Hepatocyte (in vitro differentiated cells and primary cell): ENCODE data around the genes ZSCAN30 and ELP2.

GRCh38 chr18:35050573-35051220 is 9.5 kb downstream of the MAPRE2 start:
- RAMPAGE, long total RNA = no peak
- RRBS = no CpG with 5 or more reads among the region's 3 CpGs

GRCh38 chr18:35083223-35083813 is 42.1 kb downstream of the MAPRE2 start:
- RAMPAGE, long total RNA = no peak
- RRBS = no CpG with 5 or more reads among the region's 5 CpGs

DNA sequence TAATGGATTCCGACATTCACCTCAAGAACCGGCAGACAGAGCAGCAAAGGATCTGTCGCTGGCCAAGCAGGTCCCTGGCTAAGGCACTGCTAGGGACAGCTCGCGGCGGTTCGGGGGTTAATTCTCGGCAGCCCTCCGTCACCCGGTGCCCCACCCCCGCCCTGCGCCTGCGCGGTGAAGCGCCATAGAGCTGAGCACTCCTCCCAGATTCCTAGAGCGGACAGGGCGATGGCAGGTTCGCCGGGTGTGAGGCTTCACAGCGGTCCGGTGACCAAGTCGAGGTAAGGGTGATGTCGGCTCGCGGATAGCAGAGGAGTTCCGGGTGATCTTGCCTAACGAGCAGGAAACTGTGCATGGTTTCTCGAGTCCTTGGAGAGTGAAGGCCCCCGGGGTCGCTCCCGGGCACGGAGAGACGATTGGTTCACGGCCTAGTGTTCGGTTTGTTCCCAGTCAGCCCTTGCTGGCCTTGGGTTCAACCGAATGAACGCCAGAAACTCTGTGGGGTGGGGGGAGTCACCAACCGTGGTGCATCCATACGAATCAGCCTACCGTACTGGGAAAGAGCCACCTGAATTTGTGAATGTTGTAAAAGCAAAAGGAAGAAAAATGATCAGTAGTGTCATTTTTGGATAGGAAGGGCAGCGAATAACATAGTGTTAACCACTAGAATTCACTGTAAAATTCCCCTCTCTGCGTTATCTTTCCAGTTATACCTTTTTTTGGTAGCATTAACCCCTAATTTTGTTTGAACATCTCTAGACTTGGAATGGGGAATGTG is at the start of gene ZSCAN30:
TSS of gene ZSCAN30 (minus strand) at position 119 of the 778 bp plus-strand sequence.
- RAMPAGE, long total RNA = no peak
- RRBS = 2% methylated on average over 23 of the region's 42 CpGs

DNA sequence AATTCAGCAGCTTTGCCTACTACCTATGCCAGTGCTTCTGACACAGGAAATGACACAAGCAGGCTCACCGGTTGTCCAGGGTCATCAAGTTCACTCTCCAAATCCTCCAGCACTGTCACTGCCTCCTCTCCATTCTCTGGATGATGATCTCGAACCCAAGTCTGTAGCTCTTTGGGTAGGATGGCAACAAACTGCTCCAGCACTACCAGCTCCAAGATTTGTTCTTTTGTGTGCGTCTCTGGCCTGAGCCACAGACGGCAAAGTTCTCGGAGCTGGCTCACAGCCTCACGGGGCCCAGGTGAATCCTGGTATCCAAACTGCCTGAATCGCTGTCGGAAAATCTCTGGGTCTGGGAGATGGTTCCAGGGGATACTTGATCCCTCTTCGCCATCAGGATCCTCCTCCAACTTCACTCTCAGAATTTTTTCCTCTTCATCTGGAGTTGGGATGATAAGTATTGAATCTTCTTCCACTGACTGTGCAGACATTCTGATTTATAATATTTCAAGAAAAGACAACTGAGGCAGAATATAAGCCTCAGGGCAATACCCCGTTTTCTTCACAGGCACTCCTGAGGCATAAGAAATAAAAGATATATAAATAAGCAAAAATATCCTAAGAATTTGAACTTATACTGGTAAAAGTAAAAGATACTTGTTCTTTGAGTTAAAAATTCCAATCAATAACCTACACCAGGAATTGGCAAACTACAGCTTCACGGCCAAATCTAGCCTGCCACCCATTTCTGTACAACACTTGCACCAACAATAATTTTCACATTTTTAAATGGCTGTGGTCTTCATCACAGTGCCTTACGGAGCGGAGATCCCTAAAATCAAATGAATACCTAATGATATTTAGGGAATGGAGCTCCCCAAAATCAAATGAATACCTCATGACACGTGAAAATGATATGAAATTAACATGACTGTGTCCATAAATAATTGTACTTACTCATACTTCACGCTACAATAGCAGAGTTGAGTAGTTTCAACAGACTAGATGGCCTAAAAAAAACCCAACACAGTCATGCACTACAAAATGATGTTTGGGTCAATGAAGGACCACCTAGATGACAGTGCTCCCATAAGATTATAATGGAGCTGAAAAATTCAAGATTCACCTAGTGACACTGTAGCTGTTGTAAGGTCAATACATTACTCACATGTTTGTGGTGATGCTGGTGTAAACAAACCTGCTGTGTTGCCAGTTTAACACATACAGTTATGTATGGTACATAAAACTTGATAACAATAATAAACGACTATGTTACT is 3.6 kb downstream of the ZNF24 start:
- RAMPAGE, long total RNA = no peak
- RRBS = no CpG with 5 or more reads among the region's 16 CpGs

DNA sequence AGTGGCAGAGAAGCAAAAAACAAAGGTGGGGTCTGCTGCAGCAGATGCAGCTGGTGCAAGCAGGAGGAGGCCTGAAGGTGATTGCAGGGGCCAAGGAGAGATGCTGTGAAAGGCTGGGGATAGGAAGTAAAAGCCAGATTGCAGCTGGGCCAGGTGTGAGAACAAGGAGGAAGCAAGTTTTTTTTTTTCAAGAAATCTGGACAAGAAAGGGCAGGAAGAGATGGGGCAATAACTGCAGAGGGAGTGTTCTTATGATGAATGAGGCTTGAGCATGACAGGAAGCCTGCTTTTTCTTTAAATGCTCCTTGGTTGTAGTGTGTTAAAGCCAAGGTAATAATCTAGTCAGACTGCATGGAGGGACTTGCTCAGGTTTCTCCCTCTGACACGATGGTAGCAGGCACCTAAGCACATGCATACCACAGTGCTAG is 35.4 kb upstream of the ZNF396 start:
- RAMPAGE, long total RNA = no peak
- RRBS = no CpG with 5 or more reads among the region's 1 CpG

- RAMPAGE, long total RNA = no peak
- RRBS = no CpG with 5 or more reads among the region's 5 CpGs
Observed at GRCh38 chr18:35480034-35481020, 17.4 kb downstream of the INO80C start.

- RAMPAGE, long total RNA = no peak
- RRBS = no CpG with 5 or more reads among the region's 5 CpGs
Observed at GRCh38 chr18:35488162-35488764, 9.5 kb downstream of the INO80C start.

DNA sequence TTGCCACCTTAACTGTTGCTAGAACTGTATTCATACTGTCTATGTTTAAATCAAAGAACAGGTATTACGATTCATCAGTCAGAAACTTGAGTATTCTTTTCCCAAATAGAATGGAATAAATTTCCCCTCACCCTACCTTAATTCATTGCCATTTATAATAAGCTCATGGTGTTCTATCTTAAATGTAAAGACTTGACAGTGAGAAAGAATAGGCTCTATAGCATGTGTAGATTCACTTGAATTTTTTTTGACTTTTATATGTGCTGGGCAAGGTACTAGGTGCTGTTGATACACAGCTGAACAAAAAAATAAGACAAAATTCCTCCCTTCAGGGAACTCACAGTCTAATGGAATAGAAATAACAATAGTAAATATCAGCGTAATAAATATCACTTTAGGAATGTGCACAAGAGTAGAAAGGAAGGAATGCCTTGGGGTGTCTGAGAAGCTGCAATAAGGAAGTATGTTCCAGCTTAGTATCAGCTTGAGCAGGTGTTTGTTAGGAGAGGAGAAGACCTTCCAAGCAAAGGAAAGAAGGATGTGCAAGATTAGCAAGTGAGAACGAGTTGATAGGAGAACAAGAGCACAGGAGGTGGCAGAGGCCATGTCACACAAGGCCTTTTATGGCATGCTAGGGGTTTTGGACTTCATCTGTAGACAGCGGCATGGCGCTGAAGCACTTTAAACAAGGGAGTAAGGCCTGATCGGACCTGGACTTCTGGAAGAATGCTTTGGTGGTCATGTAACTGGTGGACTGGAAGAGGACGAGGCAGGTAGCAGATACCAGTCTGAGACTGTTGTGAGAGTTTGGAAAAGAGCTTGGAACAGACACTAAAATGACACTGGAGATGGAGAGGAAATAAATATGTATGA is 74.7 kb downstream of the GALNT1 start:
- RAMPAGE, long total RNA = no peak
- RRBS = no CpG with 5 or more reads among the region's 7 CpGs

DNA sequence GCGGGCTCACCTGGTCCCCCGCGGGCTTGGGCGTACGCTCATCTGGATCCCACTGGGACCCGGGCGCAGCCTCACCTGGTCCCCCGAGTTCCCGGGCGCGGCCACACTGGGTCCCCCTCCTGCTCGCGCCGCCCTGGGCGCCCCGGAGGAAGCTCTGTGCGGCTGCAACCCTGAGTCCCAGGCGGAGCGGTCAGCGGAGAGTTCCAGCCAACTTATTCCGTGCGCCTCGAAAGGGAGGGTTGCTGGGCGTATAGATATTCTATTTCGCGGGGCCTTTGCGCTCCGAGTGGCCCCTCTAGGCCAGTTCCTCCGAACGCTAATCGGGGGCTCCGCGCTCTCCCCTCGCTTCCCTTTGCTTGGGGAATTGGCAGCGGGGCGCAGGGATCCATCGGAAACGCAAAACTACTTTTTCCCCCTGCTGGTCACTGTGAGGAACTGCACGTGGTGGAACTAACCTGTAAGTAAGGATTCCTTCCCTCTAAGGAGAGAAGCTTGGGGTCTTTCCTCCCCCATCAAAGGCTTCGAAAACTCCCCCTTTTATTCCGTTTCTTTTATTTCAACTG is 22.2 kb upstream of the C18orf21 start:
- RAMPAGE, long total RNA = no peak
- RRBS = 4% methylated on average over 14 of the region's 41 CpGs

DNA sequence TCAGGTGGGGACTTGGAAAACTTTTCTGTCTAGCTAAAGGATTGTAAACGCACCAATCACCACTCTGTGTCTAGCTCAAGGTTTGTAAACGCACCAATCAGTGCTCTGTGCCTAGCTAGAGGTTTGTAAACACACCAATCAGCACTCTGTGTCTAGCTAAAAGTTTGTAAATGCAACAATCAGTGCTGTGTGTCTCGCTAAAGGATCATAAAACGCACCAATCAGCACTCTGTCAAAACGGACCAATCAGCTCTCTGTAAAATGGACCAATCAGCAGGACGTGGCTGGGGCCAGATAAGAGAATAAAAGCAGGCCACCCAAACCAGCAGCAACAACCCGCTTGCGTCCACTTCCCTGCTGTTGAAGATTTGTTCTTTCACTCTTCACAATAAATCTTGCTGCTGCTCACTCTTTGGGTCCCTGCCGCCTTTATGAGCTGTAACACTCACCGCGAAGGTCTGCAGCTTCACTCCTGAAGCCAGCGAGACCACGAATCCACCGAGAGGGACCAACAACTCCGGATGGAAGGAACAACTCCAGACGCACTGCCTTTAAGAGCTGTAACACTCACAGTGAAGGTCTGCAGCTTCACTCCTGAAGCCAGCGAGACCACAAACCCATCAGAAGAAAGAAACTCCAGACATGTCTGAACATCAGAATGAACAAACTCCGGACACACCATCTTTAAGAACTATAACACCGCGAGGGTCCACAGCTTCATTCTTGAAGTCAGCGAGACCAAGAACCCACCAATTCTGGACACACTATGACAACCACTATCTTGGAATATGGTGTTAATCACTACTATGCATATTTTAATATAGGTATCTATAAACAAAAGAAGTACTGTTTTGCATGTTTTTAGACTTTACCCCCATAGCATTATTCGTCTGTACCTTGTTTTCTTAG is 2.7 kb downstream of the RPRD1A start:
- RAMPAGE, long total RNA = no peak
- RRBS = no CpG with 5 or more reads among the region's 22 CpGs

DNA sequence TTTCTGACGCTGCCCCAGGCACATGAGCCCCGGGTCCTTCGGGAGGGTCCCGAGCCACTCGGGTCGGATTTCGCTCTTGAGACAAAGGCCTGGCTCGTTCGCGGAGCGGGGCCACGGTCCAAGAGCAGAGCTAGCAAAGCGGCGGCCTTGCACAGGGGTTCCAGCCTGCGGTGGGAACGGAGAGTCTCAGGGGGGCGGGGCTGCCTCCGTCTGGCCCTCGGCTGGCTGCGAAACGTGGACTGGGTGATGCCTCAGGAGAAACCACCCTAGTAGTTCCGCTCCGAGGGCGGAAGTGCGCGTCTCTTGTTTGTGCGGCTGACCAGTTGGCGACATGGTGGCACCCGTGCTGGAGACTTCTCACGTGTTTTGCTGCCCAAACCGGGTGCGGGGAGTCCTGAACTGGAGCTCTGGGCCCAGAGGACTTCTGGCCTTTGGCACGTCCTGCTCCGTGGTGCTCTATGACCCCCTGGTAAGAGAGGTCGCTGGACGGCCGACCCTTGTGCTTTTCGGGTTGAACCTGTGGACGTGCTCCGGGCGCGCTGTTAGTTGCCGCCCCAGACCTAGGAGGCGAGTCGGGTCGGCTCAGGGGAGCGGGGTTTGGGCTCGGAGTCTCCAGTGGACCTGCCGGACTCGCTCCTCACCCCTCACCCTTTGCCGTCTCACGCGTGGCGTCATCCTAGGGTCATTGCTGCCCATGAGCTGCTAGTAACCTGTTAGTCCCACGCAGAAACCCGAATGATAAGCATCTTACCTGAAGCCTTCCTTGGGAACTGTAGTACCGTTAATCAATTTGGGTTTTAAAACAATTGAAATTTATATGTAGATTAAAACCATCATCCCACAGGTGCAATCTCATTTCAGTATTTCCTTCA is at the start of gene ELP2:
TSS of gene ELP2 (plus strand) at position 297 of the 872 bp plus-strand sequence.
- RAMPAGE, long total RNA = no peak
- RRBS = 1% methylated on average over 9 of the region's 57 CpGs

DNA sequence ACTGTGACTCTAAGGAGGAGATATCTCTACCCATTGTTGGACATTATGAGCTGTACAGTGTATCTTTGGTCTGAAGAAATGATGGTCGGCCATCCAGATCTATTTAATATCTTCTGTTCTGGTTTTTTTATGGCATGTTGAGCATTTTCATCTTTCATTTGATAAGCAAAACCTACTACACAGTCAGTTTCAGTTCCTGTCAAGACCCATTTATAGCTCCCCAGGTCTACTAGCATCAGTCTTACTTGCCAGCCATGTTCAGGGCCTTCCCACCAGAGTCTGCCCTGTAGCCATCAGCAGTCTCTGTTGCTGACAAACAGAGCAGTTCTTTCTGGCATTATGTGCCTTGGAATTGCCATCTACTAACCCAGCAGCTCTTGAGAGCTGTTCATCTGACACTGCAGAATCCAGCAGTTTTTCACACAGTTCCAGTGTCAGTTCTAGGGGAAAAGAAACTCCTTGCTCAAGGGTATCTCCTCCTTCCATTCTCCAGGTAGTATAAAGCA is 20.2 kb downstream of the ELP2 start:
- RAMPAGE, long total RNA = no peak
- RRBS = no CpG with 5 or more reads among the region's 1 CpG

DNA sequence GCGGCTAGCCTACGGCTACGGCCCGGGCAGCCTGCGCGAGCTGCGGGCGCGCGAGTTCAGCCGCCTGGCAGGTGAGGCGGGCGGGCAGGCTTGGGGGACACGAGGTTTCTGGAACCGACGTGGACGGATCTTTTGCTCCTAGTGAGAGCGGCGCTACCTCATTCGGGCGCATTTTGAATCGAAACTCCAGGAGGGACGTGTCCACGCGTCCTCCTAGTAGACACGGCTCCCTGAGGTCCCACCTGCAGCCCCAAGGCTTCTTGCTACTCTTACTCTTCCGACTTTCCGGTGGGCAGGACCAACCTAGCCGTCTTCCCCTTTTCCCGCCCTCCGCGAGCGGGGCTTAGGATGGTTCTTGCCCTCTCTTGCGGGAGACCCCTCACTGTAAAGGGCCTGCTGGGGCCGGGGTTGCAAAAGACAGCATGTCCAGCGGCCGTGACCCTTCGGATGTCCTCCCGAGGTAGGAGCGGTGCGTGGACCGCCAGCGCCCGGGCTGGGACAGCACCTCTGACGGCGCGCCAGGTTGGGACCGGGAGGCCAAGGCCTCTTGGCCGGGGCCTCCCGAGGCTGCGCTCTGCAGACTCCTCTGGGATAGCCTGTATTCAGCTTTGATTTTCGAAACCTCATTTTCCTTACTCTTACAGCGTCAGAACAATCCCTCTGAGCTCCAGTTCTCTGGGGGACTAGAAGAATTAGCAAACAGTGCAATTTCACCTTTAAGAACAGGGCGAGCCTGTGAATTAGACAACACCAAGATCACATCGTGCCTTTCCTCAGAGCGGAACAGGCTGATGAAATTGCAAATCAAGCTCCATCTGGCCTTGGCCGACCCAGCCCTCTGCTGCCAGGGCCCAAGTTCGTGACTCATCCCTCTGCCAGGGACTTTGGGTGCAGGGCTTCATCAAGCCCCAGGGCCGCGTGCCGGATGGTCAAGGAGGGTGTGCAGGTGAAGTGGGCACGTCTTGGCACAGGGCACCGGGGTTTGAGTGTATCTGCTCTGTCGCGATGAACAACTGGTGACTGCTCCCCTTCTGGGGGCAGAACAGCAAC is 639 bp downstream of the MOCOS start:
- RAMPAGE, long total RNA = no peak
- RRBS = 10% methylated on average over 20 of the region's 65 CpGs

- RAMPAGE, long total RNA = no peak
- RRBS = no CpG with 5 or more reads among the region's 12 CpGs
Observed at GRCh38 chr18:36309249-36309868, 11.8 kb downstream of the FHOD3 start.

- RAMPAGE, long total RNA = no peak
- RRBS = 88% methylated on average over 3 of the region's 6 CpGs
Observed at GRCh38 chr18:36382210-36382539, 84.7 kb downstream of the FHOD3 start.

DNA sequence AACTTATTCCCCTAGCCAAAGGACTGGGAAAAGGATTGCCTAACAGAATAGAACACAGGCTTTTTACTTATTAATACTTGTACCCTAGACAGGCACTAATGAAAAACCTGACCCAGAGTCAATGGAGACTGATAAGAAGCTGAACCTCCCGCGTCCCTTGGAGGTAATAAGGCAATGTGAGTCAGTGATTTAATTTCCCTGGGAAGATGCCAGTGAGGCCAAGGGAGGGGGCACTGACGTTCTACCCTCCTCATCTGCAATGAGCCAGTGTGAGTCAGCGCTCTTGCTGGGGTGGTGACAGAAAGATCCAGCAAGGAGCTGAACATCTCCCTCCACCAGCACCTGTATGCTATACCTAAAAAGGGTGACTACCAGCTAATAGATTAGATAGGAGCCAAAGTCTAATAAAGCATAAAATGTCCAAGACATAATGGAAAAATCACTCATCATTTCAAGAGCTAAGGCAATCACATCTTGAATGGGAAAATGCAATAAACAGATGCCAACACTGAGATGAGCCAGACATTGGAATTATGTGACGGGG is 117.0 kb downstream of the TPGS2 start:
- RAMPAGE, long total RNA = no peak
- RRBS = no CpG with 5 or more reads among the region's 5 CpGs

GRCh38 chr18:41631509-41631966 is 323.5 kb upstream of the PIK3C3 start:
- RAMPAGE, long total RNA = no peak
- RRBS = no CpG with 5 or more reads among the region's 14 CpGs

GRCh38 chr18:42038754-42039186 is 83.7 kb downstream of the PIK3C3 start:
- RAMPAGE, long total RNA = no peak
- RRBS = no CpG with 5 or more reads among the region's 2 CpGs

- RAMPAGE, long total RNA = no peak
- RRBS = no CpG with 5 or more reads among the region's 4 CpGs
Observed at GRCh38 chr18:44690996-44691553, 10.4 kb downstream of the SETBP1 start.

DNA sequence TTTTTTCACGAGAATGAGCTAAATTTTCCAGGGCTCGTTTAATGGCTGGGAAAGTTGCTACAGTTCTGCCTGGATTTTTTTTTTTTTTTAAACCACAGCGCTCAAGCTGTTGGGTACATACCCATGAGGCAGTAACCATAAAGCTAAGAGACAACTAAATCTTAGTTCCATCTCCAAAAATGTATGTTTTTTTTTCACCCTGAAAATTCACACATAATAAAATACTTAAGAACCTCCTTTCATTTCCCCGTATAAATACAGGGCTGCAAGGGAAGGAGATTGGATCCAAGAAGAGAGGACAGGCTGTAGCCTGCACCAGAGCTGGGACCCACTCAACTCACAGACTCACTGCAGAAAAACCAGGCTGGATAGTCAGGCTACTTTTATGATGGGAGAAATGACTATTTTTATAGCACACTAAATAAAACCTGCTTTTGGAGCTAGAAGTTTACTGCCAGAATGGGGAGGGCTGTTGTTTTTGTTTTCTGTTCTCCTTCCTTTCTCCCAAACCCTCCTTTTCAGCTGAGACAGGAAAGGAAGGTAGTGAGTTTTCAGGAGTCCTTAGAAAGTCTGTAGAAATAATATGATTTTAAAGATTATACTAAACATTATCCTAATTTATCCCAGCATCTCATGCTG is 244.5 kb downstream of the SETBP1 start:
- RAMPAGE, long total RNA = no peak
- RRBS = no CpG with 5 or more reads among the region's 4 CpGs